Left lobe of liver (tissue), 1 donor: ENCODE measurements around the genes NBPF19, H3C14 and PLEKHO1.

DNA sequence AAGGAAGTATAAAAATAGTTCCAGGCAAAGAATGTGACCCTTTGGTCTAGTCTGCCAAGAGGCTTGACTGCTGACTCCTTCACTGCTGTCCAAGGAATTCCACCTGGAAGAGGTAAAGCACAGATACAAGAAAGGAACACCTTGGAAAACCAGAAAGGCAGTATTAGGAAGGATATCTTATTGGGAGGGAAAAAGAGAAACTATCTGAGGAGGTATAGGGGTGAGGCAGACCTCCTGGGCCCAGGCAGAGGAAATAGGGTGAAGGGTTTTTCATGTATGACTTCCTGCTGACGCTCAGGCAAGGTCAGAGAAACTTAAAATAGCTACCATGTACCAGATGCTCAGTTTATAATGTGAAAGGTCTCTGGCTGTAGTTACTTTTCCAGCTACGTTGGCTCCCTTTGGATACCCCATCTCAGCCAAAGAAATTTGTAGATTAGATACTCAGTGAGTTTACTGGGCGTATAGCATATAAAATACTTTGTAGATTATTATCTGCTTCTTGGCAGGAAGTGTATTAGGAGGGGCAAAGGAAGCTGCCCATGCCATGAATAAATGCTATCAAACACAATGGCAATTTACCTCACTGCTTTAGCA, 2.1 kb upstream of the GJA5 start:
- PRO-cap = no peak

DNA sequence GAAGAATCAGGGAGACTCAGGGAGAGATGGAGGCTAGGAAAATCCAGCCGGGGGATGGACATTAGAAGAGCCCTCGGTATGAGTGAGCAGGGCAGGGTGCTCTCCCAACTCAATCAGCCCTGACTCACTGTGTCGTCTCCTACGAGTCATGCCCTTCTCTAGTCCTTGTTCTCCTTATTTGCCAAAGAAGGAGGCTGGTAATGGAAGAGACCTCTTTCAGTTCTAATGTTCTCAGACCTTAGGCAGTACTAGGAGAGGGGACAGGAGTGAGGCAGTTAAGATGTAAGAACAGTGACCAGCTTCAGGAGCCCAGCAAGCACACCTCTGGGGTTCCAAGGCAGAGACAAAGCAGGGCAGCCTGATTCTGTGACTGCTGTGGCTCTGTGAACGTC, 10.9 kb upstream of the GJA5 start:
- PRO-cap = no peak

DNA sequence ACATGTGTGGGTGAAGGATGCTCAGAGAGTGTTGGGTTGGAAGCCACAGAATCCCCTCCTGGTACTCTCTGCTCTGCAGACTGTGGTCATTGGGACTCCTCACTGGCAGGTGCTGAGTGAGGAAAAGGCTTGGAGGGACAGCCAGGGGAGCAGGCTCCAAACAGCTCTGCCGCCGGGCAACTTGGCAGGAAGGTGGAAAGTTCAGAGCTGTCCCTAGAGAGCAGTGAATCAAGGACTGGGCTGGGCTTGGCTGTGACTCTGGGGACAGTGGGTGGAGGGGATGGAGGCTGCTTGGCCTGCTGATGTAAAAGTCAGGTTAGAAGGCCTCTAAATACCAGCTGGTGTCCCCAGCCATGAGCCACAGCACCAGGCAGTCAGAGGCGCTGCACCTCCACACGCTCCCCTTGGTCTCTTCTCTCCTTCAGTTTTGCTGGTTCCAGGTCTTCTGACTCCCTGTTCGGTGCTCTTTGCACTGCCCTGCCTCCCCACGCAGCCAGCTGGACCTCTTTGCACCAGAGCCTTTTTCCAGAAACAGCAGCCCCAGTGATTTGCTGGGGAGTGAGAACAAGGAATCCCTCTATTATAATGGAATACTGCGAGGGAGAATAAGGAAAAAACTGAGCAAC, 11.4 kb upstream of the GJA5 start:
- PRO-cap = no peak

DNA sequence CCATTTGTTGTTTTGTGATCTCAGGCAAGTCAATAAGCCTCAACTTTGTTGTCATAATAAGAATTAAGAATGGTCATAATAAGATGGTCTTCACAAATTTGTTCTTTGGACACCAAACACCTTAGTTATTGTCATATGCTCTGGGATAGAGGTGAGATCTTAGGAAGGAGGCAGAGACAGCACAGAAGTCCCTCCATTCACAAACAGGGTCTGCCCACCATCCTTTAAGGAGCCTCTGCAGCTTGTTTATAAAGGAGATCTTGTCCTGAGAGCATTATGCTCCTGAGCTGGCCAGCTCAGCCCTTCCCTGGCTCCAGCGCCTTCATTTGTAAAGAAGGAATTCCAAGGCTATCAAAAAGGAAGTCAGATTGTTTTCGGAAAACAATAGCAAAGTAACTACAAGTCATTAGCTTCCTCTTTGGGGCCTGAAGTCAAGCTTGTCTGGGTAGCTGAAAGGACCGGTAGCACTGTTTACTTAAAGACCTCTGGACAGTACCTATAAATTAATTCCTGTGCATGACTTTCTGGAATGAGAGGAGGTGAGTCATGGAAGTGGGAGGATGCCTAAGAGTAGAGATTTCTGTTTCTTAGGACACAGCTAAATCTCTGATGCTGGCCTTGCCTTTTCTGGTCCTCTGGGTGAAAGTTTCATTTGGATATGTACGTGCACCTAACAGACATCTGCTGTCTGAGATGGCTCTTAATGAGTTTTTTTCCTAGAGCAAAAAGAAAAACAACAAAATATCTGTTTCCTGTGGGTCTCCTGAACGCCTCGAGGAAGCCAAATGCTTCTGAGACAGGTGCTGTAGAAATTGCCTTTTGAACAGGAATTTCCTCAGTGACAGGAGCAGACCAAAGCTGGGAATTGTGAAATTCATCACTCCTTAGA, 20.7 kb upstream of the GJA5 start:
- PRO-cap = no peak

DNA sequence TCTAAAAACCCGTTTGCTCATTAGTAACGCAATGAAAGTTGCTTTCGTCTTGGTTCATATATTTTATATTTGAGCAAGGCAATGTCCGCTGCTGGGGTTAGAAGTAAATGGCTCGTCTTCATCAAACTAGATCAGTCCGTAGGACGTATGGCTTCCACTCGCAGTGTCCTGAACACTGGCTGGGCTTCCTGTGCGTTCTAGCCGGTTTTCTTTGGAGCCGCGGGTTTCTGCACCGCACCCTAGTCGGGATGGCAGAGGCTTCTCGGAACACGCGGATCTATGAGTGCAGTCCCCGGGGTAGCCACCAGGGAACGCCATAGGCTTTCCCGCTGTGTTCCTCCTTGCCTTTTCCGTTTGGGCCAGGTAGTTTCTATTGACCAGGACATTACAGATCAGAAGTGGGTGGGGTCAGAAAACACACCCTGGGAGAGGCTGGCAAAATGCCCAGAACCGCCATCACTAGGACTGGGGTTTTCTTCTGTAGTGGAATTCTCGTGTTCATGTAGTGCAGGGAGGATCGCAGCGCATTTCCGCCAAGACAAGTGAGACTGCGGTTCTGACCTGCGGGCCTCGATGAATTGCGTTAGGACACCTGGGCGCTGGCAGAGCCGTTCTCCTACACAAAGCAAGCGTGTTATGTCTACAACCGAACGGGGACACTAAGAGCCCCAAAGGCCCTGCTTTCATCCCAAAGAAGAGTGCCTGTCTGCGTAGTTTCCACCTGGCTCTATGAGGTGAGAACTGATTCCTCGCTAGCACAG, 121.7 kb downstream of the PPIAL4G start:
- PRO-cap = no peak

GRCh38 chr1:148385697-148386069, 97.4 kb downstream of the PPIAL4G start:
- PRO-cap = unidirectional peak, minus-strand start at chr1:148385961

DNA sequence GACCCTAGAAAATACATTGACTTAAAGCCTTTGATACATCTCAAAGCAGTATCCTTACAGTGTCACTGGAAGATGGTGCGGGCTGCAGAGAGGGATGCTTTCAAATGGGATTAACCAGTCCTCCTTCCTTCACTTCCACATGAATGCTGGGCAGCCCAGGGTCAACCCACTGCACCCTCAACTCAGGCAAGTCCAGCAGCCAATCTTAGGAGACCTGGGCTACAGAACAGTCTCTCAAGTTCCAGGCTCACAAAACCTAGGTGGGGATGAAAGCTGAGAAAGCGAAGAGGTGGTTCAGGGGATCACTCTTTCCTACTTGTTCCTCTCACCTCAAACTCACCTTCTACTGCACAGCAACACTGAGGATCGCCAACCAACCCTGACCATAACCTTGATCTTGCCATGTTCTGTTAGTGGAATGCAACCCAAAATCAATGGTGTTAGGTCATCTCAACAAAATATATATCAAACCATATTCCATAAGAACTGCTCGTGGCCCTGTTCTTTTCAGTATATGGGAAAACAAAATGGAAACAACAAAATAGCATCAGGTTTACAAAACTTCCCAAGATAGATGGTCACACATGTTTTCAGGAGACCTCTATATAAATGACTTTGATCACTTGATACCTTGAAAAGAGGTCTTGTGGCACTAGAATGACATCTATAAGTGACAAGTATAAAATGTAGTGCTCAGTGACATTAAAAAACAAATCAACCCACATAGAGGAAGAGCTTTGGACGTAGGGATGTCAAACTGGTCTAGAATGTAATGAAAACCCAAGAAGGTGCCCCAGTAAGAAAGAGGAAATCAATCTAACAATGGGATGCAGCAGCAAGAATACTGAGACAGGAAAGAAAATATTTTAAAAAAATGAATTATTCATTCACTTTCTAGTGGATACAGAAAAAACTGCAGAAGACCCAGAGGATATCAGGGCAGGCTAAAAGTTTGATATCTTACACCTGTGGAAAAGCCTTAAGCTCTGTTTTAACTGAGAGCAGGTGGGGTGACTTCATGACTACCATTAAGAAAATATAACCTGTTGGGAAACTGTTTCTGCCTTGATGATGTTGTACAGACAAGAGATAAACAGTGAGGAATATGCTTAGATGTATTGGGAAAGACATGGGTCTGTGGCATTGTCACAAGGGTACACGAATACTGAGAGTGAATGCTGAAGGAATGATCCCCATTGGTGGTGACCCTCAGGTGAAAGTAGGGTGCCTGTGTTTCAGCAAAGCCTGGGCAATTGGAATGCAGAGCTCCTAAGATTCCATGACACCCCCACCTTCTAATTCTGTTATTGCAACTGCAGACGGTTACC, at the start of gene NBPF19:
NBPF19 (plus strand) TSS at position 724 of the 1,328 bp plus-strand sequence.
- PRO-cap = no peak

DNA sequence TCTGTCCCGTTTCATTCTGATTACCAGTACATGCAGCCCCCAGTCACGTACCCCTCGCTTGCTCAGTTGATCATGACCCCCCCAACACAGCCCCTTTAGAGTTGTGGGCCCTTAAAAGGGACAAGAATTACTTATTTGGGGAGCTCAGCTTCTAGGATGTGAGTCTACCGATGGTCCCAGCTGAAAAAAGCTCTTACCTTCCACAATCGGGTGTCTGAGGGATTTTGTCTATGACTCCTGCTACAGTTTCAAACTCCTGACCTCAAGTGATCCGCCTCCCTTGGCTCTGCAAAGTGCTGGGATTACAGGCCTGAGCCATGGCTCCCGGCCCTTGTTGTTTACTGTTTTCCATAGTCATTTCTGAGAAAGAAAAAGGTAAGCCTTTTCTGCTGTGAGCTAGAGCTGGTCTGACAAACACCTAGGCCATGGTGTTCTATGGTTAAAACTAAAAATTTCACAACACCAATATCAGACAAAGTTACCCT, 57.5 kb downstream of the PPIAL4C start:
- PRO-cap = unidirectional peak, minus-strand start at position 216 of the sequence; unidirectional peak, minus-strand start at position 288 of the sequence; unidirectional peak, minus-strand start at position 409 of the sequence

DNA sequence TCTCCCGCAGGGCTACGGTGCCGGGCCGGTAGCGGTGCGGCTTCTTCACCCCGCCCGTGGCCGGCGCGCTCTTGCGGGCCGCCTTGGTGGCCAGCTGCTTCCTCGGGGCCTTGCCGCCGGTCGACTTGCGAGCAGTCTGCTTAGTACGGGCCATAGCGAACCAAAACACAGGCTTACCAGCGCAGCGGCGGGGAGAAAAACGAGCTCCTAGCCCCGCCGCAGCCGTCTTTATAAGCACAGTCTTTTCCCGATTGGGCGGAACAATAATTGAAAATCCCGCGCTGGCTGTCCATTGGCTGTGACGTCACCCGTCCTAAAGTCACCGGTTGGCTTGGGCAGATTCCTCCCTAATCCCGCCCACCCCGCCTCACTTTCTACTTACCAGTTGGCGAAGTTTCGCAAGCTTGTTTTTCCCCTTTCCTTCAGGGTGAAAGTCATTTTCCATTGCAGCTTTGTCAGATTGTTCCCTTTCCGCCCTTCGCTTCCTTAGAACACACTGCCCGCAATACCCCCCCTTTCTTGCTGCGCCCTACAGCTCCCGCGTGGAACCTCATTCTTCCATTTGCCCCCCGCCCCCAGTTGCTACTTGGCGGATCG, at the start of gene H3C14:
H3C14 (minus strand) TSS at position 205 of the 597 bp plus-strand sequence.
- PRO-cap = no peak

DNA sequence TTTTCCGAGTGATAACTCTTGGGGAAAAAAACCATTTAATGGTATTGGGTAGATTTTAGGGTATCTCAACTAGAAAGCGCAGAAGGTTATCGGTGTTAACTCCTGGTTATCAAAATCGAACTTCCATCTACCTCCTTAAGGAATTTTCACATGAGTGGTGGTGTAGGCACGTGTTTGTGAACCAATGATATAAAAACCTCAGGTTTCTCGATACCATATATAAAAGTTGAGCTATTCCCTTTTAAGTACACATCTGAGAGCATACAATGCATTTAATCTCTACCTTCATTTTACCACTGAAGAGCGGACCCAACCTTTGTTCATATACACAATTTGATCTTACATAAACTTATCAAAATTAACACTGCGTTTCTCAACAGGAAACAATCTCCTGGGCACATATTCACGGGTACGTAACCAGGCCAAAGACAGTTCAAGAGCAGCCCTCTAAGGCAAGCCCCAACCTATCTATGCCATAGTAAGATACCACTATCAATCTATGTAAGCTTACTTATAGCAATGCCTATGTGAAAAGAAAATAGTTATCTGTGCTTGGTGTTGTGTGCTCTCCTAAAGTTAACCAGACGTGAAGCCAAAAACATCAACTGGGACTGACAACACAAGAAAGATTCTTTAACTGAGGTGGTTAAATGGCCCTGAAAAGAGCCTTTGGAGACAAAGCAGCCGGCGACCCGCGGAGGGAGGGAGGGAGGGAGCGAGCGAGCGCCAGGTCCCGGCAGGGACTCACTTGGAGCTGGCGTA, 1.0 kb upstream of the H2AC19 start:
- PRO-cap = no peak

- PRO-cap = no peak
These were observed 1.3 kb downstream of the SF3B4 start for GRCh38 chr1:149926243-149926742.

DNA sequence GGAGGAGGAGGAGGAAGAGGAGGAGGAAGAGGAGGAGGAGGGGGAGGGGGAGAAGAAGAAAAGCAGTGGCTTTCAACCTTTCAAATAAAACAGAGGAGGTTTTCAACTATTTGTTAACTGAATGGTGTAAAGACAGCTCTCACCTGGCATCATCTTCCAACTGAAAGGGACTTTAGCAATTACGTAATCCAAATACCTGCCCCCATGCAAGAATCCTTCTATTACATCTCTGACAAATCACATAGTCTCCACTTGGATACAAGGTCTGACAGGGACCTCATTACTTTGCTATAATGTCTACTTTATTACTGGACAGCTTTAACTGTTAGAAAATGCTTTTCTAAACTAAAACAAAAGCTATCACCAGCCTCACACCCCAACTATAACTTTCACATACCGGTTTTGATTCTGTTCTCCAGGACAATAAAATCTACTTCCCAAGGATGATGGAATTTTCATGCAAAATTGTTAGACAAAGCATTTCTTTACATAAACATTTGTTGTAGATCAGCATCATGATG, 29.4 kb downstream of the OTUD7B start:
- PRO-cap = no peak

GRCh38 chr1:150065433-150065957, 2.1 kb upstream of the VPS45 start:
- PRO-cap = no peak

GRCh38 chr1:150066569-150066854, 1.1 kb upstream of the VPS45 start:
- PRO-cap = no peak

GRCh38 chr1:150149324-150150378, at the start of gene PLEKHO1:
TSS of gene PLEKHO1 (plus strand) at chr1:150149916.
- PRO-cap = bidirectional peak, plus-strand start at chr1:150149916, minus-strand start at chr1:150149793; bidirectional peak, plus-strand start at chr1:150150123, minus-strand start at chr1:150150008

DNA sequence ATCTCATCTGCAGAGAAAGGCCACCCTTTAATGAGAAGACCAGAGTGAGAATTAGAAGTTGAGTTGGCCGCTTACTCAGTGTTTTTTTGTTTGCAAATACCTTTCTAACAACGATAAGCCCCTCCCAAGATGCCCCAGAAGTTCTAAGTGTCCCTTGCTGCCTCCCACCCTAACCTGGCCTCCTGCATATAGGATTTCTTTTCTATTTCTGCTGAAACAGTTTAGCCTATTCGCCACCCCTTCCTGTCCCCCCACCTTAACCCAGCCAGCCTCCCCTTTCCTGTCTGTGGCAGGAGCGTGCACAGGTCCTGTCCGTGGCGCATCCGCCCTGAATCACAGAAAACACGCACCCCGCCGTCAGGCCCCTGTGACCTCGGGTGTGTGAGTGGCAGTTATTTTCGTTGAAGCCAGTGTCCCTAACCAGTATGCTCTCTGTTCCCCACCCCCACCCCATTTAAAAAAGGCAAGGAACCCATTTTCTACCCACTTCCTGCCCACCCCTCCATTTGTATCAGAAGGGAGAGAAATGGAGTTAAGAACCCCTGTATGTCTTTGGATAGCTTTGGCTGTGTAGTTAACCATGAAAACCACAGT, 1.6 kb downstream of the PLEKHO1 start:
- PRO-cap = no peak

DNA sequence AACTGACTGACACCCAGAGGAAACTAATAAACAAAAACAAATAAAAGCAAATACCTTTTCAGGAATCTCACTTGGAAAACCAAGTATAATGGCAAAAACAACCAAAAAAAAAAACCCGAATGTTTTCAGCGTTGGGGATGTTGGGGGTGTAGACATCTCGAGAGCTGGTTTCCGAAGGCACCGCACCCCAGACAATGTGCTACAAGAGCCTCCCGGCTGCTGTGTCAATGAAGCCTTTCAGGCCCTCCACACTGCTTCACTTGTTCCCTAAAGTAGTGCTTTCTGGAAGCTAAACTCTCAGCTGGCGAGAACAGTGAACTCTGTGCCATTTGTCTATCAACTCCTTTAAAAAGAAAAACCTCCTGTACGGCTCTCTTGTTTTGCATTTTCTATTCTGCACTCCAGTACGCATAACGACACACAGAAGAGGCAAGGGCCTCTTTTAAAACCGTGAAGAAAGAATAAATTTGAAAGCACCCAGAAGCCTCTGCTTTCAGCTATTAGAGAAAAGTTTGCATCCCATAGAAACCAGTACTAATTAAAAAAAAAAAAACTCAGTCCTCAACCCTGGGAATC, 32.6 kb downstream of the PLEKHO1 start:
- PRO-cap = no peak

DNA sequence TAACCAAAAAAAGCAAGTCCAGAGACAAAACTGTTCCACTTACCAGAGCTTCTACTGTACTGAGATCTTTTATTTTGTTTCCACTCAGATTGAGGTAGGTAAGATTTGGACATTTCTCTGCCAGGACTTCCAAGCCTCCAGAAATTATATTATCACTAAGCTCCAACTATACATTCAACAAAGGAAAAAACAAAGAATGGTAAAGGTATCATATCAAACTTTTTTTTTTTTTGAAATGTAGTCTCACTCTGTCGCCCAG, 5.5 kb downstream of the ANP32E start:
- PRO-cap = no peak

GRCh38 chr1:150231690-150231923, 4.3 kb downstream of the ANP32E start:
- PRO-cap = no peak

DNA sequence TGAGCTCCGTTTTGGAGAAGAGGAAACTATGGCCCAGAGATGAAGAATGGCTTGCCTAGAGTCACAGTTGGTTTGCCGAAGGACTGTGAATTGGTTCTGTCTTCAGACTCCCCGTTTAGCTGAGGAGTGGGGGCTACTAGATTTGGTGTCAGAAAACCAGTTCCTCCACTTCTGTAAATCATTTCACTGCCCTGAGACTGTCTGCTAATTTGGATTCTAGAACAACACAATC, 2.2 kb downstream of the ANP32E start:
- PRO-cap = no peak